ENCODE data around the gene PURB.

- PRO-cap, 3 experiments, result no peak in any of the 3 experiments
- RAMPAGE, long total RNA, result no peak
- RRBS, 2 experiments, result no CpG with 5 or more reads among the region's 7 CpGs
Observed at GRCh38 chr7:44799310-44800028, 3.0 kb downstream of the PPIA start.

- PRO-cap, 3 experiments, result no peak in any of the 3 experiments
- RAMPAGE, long total RNA, result no peak
- RRBS, 2 experiments, result no CpG with 5 or more reads among the region's 2 CpGs
Observed at GRCh38 chr7:44831702-44832647, 15.9 kb downstream of the H2AZ2 start.

DNA sequence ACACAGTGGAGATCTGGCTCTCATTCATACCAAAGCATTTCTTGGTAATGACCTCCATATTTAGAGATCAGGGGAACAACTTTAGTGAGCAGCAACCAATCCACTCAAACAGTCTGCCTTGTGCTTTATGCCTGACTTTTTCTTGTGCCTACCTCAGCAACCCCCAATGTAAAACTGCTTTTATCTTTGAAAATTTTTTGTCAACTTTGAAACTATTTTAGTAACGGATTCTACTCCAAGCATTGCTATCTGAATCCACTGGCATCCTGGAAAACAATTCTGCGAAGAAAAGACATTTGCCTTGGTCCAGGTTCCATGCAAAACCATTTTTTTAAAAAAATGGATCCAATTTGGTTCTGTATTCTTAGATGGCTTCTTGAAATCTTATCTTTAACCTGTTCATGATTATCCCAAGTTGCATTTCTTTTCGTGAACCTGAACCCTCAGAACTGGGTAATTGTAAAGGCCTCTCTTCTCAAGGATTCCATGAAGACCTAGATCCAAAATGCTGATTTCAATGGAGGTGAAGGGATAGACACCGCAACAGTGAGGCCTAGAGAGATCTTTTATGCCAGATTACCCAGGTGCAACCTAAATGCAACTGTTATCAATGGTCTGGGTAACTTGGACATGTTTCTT, 1.8 kb downstream of the PURB start:
- PRO-cap, 3 experiments, result no peak in any of the 3 experiments
- RAMPAGE, long total RNA, result no peak
- RRBS, 2 experiments, result no CpG with 5 or more reads among the region's 4 CpGs

DNA sequence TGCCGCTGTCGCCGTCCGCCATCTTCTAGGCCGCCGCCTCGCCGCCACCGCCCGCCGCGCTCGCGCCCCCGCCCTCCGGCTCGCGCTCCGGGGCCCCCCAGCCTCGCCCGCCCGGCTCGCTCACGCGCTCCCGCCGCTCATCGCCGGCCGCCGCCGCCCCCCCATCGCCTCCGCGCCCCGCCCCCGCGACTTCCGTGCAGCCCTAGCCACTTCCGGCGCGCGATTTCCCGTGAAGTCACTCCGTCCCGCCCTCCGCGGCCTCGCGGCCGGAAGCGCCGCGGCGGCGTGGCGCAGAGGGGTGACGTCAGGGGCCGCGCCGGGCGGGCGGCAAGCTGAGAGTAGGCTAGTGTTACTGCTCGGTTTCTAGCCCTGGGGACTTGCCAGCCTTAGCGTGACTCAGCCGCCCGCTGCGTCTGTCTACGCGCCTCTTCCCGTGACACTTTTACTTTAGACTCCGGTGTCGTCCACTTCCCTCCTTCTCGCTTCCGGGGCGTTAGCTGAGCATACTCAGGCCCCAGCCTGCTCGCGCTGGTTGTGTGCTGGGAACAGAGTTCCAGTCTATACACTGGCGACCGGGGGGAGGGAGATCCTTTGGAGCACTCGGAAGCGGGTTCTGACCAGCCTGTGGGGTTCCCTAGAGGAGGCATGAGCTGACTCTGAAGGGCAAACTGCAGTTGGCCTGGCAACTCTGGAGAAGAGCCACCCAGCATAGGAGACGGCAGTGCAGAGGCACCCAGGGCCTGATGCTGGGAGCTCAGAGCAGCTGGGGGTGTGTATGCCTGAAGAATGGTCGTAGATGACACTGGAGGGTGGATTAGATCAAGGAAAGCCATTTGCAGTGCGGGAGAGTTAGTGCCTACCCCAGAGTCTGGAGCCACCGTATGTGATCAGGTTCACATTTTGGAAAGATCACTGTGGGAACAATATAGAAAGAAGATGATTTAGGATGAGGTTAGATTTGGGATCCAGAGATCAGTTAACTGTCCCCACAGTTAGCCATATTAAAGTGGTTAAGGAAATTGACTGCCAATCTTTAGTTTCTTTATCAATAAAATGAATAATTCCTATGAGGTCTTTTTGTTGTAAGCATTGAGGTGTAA, at the start of gene PURB:
PURB (minus strand) TSS at position 204 of the 1,100 bp plus-strand sequence.
- PRO-cap, 3 experiments, result peak in 3 of 3 experiments; most common plus-strand start position 476 of the sequence (in 2); most common minus-strand start position 166 of the sequence (in 2)
- RAMPAGE, long total RNA, result no peak
- RRBS, 2 experiments, result 1 to 2% methylated on average over 33 to 42 of the region's 86 CpGs

GRCh38 chr7:44912820-44913409, 27.6 kb upstream of the PURB start:
- PRO-cap, 3 experiments, result no peak in any of the 3 experiments
- RAMPAGE, long total RNA, result no peak
- RRBS, 2 experiments, result no CpG with 5 or more reads among the region's 6 CpGs

DNA sequence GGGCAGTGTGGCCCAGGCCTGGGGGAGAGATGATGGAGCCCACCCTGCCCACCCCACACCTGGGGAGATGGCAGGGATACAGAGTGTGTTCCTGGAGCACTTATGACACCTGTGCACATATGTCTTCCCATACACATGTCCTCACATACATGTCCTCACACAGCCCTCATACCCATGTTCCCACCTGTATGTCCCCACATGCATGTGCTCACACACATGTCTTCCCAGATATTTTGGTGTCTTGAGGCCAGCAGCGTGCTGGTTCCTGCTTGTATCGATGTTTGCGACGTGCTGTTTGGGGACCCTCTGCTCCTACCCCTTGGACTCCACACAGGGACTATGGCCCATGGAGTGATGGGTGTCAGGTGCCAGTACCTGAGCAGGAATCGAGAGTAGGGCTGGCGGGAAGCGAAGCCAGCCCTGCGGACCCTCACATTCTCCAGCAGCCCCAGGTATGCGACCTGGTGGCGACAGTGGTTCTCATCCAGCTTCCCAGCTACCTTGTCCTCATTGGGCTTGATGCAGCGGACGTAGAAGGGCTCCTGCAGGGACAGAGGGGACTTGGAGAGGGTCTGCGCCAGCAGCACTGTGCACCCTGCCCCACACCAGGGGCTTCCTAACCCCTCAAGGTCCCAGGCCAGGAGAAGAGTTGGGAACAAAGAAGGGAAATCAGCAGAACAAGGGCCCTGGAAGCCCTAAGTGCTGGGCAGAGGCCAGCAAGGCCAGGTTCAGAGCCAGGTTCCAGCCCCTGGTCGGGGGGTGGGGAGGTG, 12.3 kb downstream of the MYO1G start:
- PRO-cap, 3 experiments, result no peak in any of the 3 experiments
- RAMPAGE, long total RNA, result no peak
- RRBS, 2 experiments, result no CpG with 5 or more reads among the region's 14 CpGs

- PRO-cap, 3 experiments, result no peak in any of the 3 experiments
- RAMPAGE, long total RNA, result no peak
- RRBS, 2 experiments, result 96 to 100% methylated on average over 4 of the region's 18 CpGs
Observed at GRCh38 chr7:44976461-44977092, 2.2 kb downstream of the MYO1G start.

DNA sequence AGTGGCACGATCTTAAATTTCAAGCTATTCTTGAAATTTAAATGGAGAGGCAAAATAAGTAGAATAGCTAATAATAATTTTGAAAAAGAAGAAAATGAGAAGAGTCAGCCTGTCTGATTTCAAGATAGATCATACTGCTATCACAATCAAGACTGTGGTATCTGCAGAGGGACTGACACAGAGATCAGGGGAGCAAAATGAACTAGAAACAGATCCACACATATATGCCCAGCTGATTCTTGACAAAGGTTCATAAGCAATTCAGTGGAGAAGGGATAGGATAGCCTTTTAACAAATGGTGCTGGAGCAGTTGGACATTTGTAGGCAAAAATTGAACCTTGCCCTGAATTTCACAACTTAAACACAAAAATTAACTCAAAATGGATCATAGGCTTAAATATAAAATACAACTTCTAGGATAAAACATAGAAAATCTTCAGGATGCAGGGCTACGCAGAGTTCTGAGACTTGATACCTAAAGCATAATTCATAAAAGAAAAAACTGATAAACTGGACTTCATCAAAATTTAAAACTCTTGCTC, 42.5 kb downstream of the NACAD start:
- PRO-cap, 3 experiments, result no peak in any of the 3 experiments
- RAMPAGE, long total RNA, result no peak
- RRBS, 2 experiments, result no CpG with 5 or more reads among the region's 2 CpGs

- PRO-cap, 3 experiments, result no peak in any of the 3 experiments
- RAMPAGE, long total RNA, result no peak
- RRBS, 2 experiments, result no CpG with 5 or more reads among the region's 10 CpGs
Observed at GRCh38 chr7:45098973-45099767, 10.4 kb upstream of the NACAD start.

DNA sequence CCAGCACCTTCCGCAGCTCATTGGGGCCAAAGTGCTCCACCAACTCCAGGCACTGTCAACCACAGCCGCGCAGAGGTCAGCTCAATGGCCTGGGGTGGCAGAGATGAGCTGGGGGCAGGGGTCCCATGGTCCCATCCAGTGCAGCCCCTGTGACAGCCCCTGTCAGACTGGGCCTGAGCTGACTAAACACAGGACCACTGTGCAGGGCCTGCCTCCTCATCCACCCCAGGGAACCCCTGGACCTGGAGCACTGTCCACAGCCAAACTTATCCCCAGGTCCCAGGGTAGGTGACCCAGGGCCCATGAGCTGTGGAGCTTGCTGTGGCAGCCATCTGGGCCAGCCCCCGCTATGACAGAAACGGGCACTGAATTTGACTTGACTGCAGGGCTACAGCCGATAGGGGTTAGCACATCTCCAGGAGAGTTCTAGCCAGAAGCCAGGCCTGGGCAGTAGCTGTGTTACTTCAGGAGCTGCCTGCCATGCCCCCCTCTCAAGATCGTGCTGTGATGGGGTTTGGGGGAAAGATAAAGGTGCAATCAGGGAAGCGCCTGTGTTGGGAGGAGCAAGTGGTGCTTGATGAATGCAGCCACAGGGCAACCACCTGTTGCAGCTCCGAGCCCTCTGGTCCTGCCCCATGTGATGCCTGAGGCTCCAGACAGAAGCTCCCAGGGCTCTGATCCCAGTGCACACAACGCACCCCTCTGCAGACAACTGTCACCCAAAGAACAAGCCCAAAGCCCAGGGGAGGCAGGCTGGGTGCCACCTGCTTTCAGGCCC, 6.7 kb downstream of the TBRG4 start:
- PRO-cap, 3 experiments, result no peak in any of the 3 experiments
- RAMPAGE, long total RNA, result no peak
- RRBS, 2 experiments, result no CpG with 5 or more reads among the region's 10 CpGs

GRCh38 chr7:45691423-45691857, 117.3 kb downstream of the ADCY1 start:
- PRO-cap, 3 experiments, result no peak in any of the 3 experiments
- RAMPAGE, long total RNA, result no peak
- RRBS, 2 experiments, result no CpG with 5 or more reads among the region's 3 CpGs

- PRO-cap, 3 experiments, result no peak in any of the 3 experiments
- RAMPAGE, long total RNA, result no peak
- RRBS, 2 experiments, result no CpG with 5 or more reads among the region's 5 CpGs
Observed at GRCh38 chr7:45880636-45881007, 7.7 kb upstream of the IGFBP1 start.

DNA sequence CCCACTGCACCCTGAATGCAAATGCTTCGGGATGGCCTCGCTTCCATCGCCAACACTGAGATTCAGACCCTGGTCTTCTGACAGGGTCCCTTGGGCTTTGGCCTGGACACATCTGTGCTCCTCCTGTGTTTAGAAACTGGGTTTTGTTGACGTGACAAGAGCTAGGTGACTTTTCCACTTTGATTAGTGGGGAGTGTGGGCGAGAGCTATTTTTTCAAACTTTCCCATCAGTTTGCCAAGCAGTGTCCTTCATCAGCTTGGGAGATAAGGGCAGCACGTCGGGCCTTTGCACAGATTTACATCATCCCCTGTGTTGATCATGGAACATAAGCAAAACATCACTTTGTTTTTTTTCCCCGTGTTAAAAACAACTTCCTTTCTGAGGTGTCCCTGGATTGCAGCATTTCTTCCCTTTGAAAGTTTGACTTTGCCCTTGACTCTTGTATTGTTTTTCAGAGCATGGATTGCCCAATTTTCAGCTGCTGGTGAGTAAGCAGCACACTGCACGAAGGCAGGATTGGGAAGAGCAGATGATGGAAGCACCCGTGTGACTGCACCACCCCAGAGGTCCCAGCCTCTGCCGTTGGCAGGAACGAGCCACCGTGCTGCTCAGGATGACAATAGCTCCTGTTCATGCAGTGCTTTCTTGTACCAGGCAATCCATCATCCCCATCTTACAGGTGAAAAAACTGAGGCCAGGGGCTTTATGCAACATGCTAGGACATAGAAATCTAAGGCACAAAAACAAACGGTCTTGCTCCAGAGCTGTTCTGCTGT, 6.4 kb upstream of the IGFBP1 start:
- PRO-cap, 3 experiments, result no peak in any of the 3 experiments
- RAMPAGE, long total RNA, result no peak
- RRBS, 2 experiments, result no CpG with 5 or more reads among the region's 14 CpGs

DNA sequence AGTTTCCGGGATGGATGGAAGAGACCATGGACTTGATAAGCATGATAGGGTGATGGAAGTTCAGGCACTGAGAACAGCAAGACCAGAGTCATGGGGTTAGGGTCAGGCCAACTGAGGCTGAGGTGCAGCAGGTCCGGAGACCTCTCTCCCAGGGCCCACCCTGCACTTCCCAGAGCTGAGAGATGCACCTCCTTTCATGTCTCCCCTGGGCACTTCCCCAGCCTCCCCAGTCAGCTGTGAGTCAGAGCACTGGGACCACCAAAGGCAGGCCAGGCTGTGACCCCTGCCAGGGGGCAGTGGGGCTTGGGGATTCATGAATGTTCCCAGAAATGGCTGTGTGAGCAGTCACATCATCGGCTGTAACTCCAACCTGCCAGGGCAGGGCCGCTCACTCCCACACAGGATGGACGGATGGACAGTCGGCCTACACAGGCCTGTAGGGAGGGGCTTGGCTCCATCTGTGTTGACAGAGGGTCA, 3.2 kb upstream of the IGFBP1 start:
- PRO-cap, 3 experiments, result no peak in any of the 3 experiments
- RAMPAGE, long total RNA, result no peak
- RRBS, 2 experiments, result 75 to 94% methylated on average over 2 of the region's 6 CpGs

- PRO-cap, 3 experiments, result no peak in any of the 3 experiments
- RAMPAGE, long total RNA, result no peak
- RRBS, 2 experiments, result 3 to 4% methylated on average over 8 of the region's 15 CpGs
Observed at GRCh38 chr7:45917672-45918098, 3.4 kb downstream of the IGFBP3 start.

GRCh38 chr7:45922841-45923250, 1.8 kb upstream of the IGFBP3 start:
- PRO-cap, 3 experiments, result no peak in any of the 3 experiments
- RAMPAGE, long total RNA, result no peak
- RRBS, 2 experiments, result no CpG with 5 or more reads among the region's 11 CpGs

- PRO-cap, 3 experiments, result no peak in any of the 3 experiments
- RAMPAGE, long total RNA, result no peak
- RRBS, 2 experiments, result no CpG with 5 or more reads among the region's 13 CpGs
Observed at GRCh38 chr7:46015249-46015934, 94.3 kb upstream of the IGFBP3 start.

- PRO-cap, 3 experiments, result no peak in any of the 3 experiments
- RAMPAGE, long total RNA, result no peak
Observed at GRCh38 chr7:46577127-46577425, 656.0 kb upstream of the IGFBP3 start.

- PRO-cap, 3 experiments, result no peak in any of the 3 experiments
- RAMPAGE, long total RNA, result no peak
- RRBS, 2 experiments, result no CpG with 5 or more reads among the region's 3 CpGs
Observed at GRCh38 chr7:46763853-46764692, 817.8 kb downstream of the TNS3 start.

GRCh38 chr7:46969570-46969932, 612.4 kb downstream of the TNS3 start:
- PRO-cap, 3 experiments, result no peak in any of the 3 experiments
- RAMPAGE, long total RNA, result no peak
- RRBS, 2 experiments, result no CpG with 5 or more reads among the region's 6 CpGs